Measurements from ENCODE around the gene WDR12.

GRCh38 chr2:202302575-202303130 lies 37.1 kb downstream of the NOP58 start:
- PRO-cap, result no peak
- RRBS, 2 experiments, result no CpG with 5 or more reads among the region's 5 CpGs

GRCh38 chr2:202376771-202376997 lies 557 bp downstream of the BMPR2 start:
- PRO-cap, result no peak
- RRBS, 2 experiments, result no CpG with 5 or more reads among the region's 13 CpGs

DNA sequence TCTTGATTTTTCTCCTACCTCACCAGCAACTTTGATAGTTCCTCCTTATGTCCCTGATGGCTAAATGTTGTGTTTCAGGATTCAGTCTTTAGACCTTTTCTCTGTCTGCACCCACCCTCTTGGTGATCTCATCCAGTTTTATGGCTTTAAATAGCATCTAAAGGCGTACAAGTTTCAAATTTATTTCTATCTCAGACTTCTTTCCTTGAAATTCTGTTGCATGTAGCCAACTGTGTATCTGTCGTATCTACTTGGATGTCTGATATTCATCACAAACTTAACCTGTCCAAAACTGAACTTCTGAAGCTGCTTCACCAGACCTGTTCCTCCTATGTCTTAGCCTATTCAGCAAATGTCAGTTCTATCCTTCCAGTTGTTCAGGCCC lies 9.9 kb downstream of the BMPR2 start:
- PRO-cap, result no peak
- RRBS, 2 experiments, result no CpG with 5 or more reads among the region's 2 CpGs

DNA sequence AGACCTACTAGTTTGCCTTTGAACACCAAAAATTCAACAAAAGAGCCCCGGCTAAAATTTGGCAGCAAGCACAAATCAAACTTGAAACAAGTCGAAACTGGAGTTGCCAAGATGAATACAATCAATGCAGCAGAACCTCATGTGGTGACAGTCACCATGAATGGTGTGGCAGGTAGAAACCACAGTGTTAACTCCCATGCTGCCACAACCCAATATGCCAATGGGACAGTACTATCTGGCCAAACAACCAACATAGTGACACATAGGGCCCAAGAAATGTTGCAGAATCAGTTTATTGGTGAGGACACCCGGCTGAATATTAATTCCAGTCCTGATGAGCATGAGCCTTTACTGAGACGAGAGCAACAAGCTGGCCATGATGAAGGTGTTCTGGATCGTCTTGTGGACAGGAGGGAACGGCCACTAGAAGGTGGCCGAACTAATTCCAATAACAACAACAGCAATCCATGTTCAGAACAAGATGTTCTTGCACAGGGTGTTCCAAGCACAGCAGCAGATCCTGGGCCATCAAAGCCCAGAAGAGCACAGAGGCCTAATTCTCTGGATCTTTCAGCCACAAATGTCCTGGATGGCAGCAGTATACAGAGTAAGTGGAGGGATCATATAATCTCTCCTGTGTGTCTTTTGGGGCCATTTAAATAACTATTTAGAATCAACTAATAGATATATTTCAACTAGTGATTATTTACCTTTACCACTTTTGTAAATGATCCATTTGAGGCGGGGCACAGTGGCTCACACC lies 78.7 kb upstream of the FAM117B start:
- PRO-cap, result no peak
- RRBS, 2 experiments, result no CpG with 5 or more reads among the region's 8 CpGs

DNA sequence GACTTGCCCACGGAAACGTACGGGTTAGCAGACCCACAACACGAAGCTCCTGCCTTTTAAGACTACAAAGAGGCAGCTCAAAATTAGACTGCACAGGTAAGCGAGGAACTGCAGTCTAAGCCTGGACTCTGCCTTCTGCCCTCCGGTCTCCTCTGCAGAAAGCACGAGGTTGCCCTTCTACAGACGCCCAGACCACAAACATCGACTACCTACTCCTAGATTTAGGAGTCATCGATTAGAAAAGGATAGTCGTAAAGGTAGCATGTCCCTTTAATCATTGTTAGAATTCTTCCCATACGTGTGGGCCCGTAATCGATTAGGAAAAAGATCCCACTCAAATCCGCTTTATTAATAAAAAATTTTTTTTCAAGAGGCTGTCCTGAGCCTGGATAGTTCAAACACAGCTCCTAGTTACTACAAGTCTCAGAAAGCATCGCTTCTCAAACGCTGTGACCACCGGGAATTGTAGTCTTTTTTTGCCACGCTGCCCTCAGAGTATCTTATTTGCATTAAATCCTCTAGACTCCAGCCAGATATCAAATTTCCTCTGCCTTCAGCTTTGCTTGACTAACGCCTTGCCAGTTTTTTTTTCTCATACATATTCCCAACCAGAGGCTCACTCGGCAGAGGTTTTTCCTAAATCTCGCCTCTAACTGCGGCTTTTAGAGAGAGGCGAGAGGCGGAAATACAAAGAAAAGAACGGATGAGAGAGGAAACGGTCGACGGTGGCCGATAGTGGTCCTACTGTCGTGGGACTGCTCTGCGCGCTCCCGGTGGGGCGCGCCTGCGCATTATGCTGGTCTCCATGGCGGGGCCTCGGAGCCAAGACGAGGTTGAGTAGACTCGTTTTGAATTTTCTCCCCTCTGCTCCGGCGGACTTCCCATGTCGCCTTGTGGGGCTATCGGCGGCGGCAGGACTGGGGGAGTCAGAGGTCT lies at the start of gene WDR12:
Gene WDR12 (minus strand): TSS at position 181 of the 936 bp plus-strand sequence.
- PRO-cap, result bidirectional peak, plus-strand start at position 722 of the sequence, minus-strand start at position 645 of the sequence
- RRBS, 2 experiments, result 0 to 2% methylated on average over 2 to 6 of the region's 47 CpGs

DNA sequence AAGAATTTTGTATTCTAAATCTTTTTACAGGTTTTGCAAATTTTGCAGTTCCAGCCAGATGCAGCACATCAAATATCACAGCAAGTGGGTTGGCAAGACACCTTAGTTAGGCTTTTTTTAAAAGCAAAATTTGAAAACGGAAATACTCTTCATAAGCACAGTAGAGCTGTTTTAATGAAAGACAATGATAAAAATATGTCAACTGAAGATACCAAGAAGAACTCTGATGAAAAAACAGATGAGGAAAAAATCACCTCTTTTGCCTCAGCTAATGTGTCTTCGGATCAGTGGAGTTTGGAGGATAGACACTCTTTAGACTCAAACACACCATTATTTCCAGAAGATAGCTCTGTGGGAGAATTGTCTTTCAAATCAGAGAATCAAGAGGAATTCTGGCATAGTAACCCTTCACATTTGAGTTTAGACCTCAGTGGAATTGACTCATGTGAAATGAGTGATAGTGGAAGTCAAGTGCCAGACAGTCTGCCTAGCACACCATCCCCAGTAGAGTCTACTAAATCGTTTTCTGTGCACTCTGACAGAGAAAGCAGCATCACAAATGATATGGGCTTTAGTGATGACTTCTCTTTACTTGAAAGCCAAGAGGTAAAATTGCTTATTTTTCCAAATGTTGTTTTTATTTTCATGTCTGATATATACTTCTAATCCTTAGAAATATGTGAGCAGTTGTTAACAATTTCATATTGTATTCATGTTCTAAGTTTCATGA lies 103.0 kb upstream of the CYP20A1 start:
- PRO-cap, result no peak
- RRBS, 2 experiments, result no CpG with 5 or more reads among the region's 3 CpGs

- PRO-cap, result unidirectional peak, minus-strand start at chr2:203364472
- RRBS, 2 experiments, result no CpG with 5 or more reads among the region's 8 CpGs
Observed at GRCh38 chr2:203364290-203364764, 36.1 kb downstream of the ABI2 start.

GRCh38 chr2:203578502-203579723 lies 43.8 kb upstream of the RAPH1 start:
- PRO-cap, result no peak
- RRBS, 2 experiments, result no CpG with 5 or more reads among the region's 4 CpGs

DNA sequence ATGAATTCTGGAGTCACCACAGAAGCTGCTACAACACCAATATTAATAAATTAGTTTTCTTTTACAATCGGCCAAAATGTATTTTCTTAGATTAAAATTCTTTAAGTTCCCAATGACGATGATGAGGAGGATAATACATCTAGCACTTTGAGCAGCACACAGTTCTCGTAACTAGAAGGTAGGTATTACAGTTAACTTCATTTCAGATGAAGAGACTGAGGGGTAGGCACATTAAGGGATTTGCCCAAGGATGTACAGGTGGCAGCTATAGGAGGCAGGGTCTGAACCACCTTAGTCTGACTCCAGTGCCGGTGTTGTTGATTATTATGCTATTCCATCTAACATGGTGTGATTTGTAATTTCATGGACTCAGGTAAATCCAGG lies 1.0 kb downstream of the CD28 start:
- PRO-cap, result no peak
- RRBS, 2 experiments, result no CpG with 5 or more reads among the region's 4 CpGs

DNA sequence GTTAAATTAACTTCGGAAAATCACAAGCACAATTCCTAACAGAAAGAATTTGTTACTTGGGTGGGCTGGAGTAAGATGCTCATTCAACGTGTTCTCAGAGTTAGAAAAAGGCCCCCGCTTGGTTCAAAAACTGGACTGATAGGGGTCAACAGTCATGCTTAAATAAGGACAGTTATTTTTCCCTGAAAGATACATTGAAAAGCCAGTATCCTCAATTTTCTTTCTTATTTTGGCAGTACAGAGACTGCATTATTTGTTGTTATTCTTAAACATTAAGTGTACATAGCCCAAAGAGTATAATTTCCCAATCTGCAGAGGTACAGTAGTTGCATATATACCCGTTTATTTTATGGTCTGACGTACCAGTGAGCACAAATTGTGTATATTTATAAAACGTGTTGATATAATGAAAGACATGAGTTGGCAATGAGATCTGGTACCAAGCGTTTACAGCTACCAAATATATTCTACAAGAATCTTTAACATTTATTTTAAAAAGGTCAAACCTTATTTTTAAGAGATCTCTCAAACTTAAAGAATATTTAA lies 1.5 kb downstream of the CD28 start:
- PRO-cap, result no peak
- RRBS, 2 experiments, result no CpG with 5 or more reads among the region's 7 CpGs

GRCh38 chr2:203741520-203741867 lies 35.1 kb downstream of the CD28 start:
- PRO-cap, result no peak
- RRBS, 2 experiments, result no CpG with 5 or more reads among the region's 1 CpG

- PRO-cap, result no peak
- RRBS, 2 experiments, result no CpG with 5 or more reads among the region's 1 CpG
Observed at GRCh38 chr2:203872070-203872429, 4.5 kb downstream of the CTLA4 start.

- PRO-cap, result no peak
- RRBS, 2 experiments, result no CpG with 5 or more reads among the region's 2 CpGs
Observed at GRCh38 chr2:204026946-204027219, 90.3 kb downstream of the ICOS start.

GRCh38 chr2:204108284-204108865 lies 171.8 kb downstream of the ICOS start:
- PRO-cap, result no peak
- RRBS, 2 experiments, result no CpG with 5 or more reads among the region's 3 CpGs

DNA sequence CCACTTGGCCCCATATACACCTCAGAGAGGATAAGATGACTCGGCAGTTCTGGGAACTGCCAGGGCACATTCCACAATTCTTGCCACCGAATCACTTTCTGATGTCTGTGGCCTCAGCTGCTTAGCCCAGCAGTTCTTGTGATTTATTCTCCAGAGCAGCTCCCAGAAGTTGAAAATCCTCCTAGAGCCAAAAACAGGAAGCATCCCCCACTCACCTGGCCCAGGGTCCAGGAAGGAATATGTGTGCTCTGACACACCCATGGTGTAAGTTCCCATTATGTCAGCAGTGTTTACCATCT lies 223.4 kb upstream of the PARD3B start:
- PRO-cap, result no peak
- RRBS, 2 experiments, result no CpG with 5 or more reads among the region's 2 CpGs

- PRO-cap, result no peak
- RRBS, 2 experiments, result no CpG with 5 or more reads among the region's 3 CpGs
Observed at GRCh38 chr2:204695214-204695959, 150.1 kb downstream of the PARD3B start.

- PRO-cap, result no peak
- RRBS, 2 experiments, result no CpG with 5 or more reads among the region's 3 CpGs
Observed at GRCh38 chr2:204971084-204971864, 426.0 kb downstream of the PARD3B start.

- PRO-cap, result no peak
- RRBS, 2 experiments, result no CpG with 5 or more reads among the region's 17 CpGs
Observed at GRCh38 chr2:205301221-205301950, 380.9 kb upstream of the NRP2 start.

DNA sequence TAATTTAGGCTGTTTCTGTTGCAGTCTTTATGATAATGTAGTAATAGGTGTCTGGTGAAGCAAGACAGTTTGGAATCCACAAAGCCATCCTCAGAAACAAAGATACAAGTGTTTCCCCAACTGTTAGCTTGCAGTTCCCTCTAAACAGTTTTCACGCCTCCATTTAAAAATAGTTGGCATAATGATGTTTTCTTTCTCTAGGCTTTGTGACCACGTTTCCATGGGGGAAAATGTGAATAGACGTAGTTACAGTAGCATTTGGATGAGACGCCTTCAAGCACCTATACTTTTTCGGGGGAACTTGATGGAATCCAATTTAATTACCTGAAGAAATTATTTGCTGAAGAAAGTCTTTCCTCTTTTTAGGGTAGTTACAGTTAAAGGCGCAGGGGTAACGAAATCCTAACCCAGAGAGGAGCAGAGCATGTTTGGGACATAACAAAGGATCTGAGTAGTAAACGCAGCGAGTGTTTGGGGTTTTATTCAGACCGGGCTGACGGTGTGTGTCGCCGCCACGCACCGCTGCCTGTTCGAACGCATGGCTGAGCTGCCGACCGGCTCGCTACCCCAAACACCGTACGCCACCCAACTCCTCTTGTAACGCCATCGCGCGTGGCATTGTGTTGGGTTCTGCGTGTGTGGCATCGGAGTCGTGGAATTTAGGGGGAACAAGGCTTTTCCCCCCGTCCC lies 735 bp upstream of the NRP2 start:
- PRO-cap, result no peak
- RRBS, 2 experiments, result under 1 to 2% methylated on average over 10 of the region's 30 CpGs

DNA sequence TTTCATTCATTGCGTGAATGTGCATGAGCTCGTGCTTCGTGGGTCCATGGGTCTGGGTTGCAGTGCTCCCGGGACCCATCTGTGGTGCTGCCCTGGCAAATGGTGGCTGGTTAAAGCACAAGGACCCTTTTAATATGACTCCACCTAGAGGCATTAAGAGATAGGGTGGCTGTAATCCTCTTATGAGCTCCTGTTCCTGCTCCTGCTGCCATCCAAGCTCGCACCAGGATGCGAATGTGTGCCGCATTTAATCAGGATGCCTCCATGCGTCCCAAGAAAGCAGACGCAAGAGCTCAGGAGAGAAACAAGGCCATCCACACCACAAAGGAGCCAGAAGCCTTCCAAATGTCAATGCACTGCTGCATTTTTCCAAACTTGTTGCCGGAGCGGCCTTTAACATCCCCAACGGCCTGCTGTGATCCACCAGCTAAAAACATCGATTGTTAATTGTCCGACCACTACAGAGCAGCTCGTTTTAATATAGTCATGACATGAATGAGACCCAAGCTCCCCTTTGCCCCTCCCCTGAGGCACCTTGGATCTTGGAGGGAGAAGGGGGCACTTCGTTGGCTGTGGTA lies 39.2 kb downstream of the NRP2 start:
- PRO-cap, result no peak
- RRBS, 2 experiments, result no CpG with 5 or more reads among the region's 16 CpGs